ENCODE measurements around the genes CT55 and GPR101.

GRCh38 chrX:132956944-132957666, 1.3 kb downstream of the HS6ST2 start:
- CAGE, long polyA plus RNA: no peak
- RRBS: 43% methylated on average over 18 of the region's 68 CpGs

- CAGE, long polyA plus RNA: no peak
- RRBS: no CpG with 5 or more reads among the region's 4 CpGs
Observed at GRCh38 chrX:133649443-133650117, 234.3 kb upstream of the GPC4 start.

DNA sequence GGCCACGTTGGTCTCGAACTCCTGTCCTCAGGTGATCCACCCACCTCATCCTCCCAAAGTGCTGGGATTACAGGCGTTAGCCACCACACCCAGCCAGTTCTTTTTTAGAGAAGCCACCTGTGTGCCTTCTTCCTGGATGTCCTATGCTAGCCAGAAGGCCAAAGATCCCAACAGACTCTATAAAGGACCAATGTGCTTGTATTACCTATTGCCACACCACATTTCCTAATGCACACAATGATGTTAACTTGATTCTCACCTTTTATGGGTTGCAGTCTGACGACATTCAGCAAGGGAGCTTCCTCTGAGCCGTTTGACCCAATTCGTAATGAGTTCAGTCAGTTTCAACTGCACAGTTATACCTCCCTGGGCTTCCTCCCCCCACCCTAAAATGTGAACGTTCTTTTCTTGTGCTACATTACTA, 14.7 kb upstream of the GPC3 start:
- CAGE, long polyA plus RNA: no peak
- RRBS: no CpG with 5 or more reads among the region's 7 CpGs

GRCh38 chrX:134148329-134148577, 88.7 kb upstream of the CCDC160 start:
- CAGE, long polyA plus RNA: no peak
- RRBS: no CpG with 5 or more reads among the region's 6 CpGs

- CAGE, long polyA plus RNA: no peak
- RRBS: no CpG with 5 or more reads among the region's 3 CpGs
Observed at GRCh38 chrX:134821324-134821953, 14.4 kb downstream of the PABIR3 start.

DNA sequence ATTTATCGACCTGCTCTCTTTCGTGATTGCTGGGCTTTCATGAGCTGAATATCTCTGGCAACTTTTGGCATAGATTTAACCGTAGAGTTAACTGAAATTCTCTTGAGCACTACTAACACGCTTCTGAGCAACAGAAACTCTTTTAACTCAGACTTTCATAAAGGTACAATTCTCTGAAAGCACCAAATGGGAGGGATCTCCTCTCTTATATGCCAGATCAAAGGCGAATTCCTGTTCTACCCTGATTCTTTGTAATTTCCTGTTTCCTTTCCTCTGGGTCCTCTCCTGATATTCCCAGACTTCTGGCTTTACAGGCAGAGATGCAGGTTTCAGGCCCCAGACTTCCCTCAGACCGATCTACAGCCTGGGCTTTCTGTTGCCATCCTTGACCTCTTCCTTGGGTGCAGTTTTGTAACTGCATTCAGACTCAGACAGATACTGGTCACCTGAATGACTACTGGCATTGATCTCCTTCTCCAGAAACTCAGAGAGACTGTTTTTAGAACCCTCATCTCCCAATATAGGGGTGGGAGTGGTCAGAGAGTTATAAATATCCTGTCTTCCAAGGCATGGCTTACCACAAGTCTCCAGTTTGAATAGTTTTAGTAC, 5.2 kb downstream of the SMIM10 start:
- CAGE, long polyA plus RNA: no peak
- RRBS: no CpG with 5 or more reads among the region's 6 CpGs

DNA sequence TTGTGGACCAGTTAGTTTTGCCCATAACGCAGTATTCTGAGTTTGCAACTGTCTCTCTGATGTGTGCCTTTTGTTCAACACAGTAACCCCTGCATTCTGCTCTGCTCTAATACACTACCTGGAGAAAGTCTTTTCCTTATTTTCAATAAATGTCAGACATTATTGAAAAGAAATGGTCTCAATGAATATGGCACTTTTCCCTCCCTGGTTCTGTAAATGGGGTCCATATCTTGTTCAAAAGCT, 1.1 kb downstream of the RTL8C start:
- CAGE, long polyA plus RNA: no peak
- RRBS: no CpG with 5 or more reads among the region's 1 CpG

DNA sequence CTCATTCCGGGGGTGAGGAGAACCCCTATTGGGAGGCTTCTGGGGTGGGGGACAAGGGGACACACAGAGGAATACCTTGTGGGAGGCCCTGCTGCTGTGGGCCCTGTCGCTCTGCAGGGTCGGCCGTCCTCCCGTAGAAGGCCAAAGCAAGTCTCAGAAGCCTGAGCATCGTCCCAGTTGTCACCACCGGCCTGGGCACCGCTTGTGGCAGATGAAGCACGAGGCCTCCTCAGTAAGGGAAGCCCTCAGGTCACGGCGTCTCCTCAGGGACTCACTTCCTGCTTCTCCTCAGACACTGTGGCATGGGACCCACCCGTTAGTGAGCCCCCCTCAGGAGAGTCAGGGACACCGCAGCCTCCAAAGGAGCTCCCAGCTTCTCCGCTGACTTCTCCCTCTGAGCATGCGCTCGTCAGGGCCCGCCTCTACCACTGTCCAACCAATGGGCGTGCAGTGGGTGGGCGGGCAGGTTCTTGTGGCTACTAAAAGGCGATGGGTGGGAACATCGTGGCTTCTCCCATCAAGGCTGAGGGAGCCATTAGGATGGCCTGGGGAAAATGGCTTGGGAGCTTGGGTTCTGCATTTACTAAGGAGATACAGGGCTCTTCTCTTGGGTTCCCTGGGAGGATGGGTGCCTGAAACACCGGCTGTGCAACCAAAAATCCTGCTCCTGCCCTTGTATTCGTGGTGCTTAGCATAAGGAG, at the start of gene CT55:
Gene CT55, minus strand, starts transcription at position 396 of the 701 bp plus-strand sequence.
- CAGE, long polyA plus RNA: no peak
- RRBS: no CpG with 5 or more reads among the region's 23 CpGs

GRCh38 chrX:135348794-135349449, 4.3 kb downstream of the ZNF449 start:
- CAGE, long polyA plus RNA: no peak
- RRBS: no CpG with 5 or more reads among the region's 3 CpGs

- CAGE, long polyA plus RNA: no peak
- RRBS: no CpG with 5 or more reads among the region's 9 CpGs
Observed at GRCh38 chrX:136030099-136031021, 45.1 kb downstream of the SLC9A6 start.

GRCh38 chrX:136047926-136048297, 62.7 kb downstream of the SLC9A6 start:
- CAGE, long polyA plus RNA: no peak
- RRBS: no CpG with 5 or more reads among the region's 2 CpGs

GRCh38 chrX:136127073-136127569, 69.7 kb upstream of the FHL1 start:
- CAGE, long polyA plus RNA: no peak
- RRBS: no CpG with 5 or more reads among the region's 5 CpGs

GRCh38 chrX:136188604-136188914, 8.3 kb upstream of the FHL1 start:
- CAGE, long polyA plus RNA: no peak
- RRBS: no CpG with 5 or more reads among the region's 5 CpGs

DNA sequence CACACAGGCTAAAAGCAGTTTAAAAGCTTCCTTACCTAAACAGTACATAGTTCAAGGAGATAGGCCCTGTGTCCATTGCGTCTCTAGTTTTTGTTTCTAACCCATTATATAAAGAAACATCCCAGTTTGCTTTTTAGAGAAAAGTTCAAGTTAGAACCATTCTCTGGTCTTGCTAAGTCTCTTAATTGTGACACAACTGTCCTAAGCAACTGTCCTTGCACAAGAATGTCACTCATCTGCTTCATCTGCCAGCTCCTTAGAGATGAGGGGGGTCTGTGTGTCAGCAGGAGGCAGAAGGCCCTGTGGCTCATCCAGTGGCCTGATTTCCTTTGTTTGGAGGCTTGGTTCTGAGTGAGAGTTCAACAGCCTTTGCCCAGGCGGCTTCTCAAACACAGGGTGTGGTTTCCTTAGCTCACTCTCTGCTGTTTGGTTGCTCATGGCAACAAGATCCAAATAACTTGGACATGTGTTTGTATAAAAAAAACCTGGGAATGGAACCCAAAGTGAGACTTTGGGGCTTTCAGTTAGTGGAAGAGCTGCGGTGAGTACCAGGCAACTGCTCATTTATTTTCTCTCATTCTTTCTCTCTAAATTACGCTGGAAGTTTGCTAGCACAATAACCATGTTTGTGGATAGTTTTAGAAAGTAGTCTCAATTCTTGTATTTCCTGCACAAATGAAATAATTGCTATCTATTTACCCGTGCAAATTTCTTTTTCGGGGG, 7.7 kb downstream of the FHL1 start:
- CAGE, long polyA plus RNA: no peak
- RRBS: no CpG with 5 or more reads among the region's 6 CpGs

DNA sequence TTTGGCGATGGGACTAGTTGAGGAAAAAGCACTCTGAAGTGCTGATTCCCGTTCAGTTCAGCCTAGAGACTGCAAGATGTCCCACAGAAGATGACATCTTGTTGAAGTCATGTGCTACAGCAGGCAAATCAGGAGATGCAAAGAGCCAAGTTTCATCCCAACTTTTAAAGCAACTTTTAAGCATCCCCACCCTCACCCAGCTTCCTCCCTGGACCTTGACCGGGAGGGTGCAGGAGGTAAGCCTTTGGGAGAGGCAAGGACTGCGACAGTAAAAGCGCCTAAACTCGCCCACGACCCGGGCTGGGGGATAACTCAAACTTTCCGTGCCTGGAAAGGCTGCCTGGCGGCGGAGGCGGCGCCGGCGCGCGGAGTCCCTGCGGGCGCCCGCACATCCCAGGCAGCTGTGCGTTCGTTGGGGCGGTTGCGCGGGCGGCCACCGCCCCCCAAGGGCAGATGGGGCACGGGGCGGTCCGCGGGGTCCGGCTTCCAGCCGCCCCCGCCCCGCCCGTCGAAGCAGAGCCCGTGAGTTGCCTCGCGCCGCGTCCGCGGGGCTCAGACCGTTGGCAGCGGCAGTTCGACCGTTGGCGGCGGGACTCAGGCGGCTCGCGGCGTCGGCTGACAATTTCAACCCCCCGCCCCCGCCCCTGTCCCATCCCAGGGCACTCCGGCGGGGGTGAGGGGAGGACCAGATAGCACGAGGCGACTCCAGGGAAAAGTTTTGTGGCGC, 565 bp downstream of the MAP7D3 start:
- CAGE, long polyA plus RNA: no peak
- RRBS: 20% methylated on average over 16 of the region's 62 CpGs

- CAGE, long polyA plus RNA: no peak
- RRBS: no CpG with 5 or more reads among the region's 8 CpGs
Observed at GRCh38 chrX:136736608-136737073, 44.1 kb downstream of the ARHGEF6 start.

DNA sequence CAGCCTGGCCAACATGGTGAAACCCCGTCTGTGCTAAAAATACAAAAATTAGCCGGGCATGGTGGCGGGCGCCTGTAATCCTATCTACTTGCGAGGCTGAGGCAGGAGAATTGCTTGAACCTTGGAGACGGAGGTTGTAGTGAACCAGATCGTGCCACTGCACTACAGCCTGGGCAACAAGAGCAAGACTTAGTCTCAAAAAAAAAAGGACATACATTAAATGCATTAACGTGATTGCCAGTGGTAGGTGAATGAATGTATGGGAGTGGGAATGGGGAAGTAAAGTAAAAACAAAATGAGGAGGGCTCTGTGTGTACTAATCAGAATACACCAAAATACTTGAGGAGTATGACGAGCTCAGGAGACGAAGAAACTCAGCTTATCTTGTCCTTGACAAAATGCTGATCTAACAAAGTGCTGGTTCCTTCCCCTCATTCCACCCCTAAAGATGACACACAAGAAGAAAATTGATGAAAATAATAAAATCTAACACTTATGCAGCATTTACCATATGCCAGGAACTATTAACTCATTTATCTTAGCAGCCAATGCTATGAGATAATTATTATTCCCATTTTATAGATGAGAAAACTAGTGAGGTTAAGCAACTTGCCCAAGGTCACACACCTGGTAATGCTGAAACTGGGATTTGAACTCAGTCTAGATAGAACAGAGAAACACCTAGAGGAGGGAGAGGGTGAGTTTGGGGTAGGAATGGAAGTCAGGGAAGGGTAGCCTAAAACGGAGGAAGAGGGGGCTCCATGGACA, 18.9 kb downstream of the RBMX start:
- CAGE, long polyA plus RNA: no peak
- RRBS: no CpG with 5 or more reads among the region's 11 CpGs

- CAGE, long polyA plus RNA: no peak
- RRBS: 15% methylated on average over 5 of the region's 30 CpGs
Observed at GRCh38 chrX:137033925-137034131, at the start of gene GPR101. GPR101 (minus strand) TSS chrX:137033995.

- CAGE, long polyA plus RNA: no peak
- RRBS: 45% methylated on average over 9 of the region's 78 CpGs
Observed at GRCh38 chrX:137568463-137569709, 3.0 kb downstream of the ZIC3 start.

DNA sequence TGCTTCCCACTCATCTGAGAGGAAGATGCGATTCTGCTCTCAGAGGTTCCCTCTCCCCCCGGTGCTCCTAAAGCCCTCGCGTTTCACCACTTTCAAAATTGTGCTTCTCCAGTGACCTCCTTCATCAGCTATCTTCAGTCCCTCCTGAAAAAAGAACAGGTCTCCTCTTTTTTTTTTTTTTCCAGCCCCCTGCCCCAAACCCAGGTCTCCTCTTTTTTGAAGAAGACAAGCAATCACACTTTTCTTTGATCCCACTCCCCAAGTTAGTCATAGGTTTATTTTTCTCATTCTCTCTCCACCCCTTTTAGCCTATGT, 432.0 kb downstream of the ZIC3 start:
- CAGE, long polyA plus RNA: no peak
- RRBS: no CpG with 5 or more reads among the region's 4 CpGs

All from mammary epithelial cell (primary cell).